ENCODE measurements around a stretch of chr15.

DNA sequence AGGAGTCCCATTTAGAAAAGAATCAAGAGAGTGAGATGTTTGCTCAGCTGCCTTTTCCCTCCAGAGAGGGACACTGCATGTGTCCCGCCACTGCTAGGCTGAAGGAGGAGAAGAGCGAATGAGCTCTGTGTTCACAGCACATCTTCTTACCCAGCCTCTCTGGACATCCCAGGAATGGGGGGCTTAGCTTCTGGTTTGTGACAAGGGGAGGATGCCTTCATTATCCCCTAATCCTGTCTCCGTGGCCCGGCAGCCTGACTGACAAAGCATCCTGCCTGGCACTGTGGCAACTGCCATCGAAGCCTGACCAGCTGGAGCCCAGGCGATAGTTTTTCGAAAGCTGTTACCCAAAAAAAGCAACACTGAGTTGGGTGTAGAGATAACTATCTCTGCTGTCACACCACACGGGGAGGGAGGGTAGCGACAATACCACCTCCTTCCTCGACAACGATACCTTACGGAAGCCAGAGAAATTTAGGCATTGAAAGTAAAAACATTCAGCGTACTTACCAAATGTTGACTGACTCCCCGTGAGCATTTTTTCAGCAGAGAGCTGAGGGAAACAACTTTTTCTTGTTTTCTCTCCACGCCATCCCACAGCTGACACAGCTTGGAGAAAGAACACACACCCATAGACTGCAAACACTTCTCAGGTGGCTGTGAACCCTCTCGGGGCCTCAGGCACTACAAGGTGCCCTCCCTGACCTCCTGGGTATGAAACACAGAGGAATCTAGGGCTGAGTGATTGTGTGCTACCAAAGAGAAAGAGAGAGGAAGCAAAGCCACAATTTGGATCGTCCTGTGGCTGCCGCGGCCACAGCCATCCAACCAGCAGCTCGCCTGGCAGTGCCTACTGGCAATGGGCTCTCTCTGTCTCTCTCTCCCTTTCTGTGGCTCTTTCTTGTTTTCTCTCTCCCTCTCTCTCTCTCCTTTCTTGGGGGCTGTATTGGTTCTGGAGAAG lies 361.9 kb upstream of the ICE2 start:
- RAMPAGE, long total RNA, result no peak
- RRBS, result no CpG with 5 or more reads among the region's 20 CpGs

GRCh38 chr15:60913108-60913635 lies 315.9 kb downstream of the RORA start:
- RAMPAGE, long total RNA, result no peak
- RRBS, result no CpG with 5 or more reads among the region's 5 CpGs

GRCh38 chr15:61032770-61033392 lies 196.2 kb downstream of the RORA start:
- RAMPAGE, long total RNA, result no peak
- RRBS, result no CpG with 5 or more reads among the region's 5 CpGs

DNA sequence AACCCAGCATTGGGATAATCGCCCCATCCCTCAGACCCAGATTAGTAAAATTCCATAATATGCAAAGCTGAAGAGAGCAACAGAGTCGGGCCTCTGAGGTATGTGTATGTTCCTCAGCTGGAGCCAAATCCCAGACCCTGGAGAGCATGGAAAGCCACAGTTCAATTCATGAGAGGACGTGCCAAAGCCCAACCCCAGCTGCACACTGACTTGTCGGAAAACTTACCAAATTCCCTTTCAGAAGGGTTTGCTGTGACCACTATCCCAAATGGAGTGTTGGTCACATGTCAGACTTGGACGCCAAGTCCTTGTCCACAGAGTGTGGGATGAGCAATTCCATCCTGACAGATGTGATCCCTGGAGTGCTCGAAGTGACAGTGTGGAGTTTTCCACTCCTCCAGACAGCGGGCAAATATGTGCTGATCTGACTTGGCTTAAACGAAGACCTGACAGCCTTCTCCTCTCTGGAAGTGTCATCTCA lies 71.2 kb downstream of the RORA start:
- RAMPAGE, long total RNA, result no peak
- RRBS, result no CpG with 5 or more reads among the region's 8 CpGs

DNA sequence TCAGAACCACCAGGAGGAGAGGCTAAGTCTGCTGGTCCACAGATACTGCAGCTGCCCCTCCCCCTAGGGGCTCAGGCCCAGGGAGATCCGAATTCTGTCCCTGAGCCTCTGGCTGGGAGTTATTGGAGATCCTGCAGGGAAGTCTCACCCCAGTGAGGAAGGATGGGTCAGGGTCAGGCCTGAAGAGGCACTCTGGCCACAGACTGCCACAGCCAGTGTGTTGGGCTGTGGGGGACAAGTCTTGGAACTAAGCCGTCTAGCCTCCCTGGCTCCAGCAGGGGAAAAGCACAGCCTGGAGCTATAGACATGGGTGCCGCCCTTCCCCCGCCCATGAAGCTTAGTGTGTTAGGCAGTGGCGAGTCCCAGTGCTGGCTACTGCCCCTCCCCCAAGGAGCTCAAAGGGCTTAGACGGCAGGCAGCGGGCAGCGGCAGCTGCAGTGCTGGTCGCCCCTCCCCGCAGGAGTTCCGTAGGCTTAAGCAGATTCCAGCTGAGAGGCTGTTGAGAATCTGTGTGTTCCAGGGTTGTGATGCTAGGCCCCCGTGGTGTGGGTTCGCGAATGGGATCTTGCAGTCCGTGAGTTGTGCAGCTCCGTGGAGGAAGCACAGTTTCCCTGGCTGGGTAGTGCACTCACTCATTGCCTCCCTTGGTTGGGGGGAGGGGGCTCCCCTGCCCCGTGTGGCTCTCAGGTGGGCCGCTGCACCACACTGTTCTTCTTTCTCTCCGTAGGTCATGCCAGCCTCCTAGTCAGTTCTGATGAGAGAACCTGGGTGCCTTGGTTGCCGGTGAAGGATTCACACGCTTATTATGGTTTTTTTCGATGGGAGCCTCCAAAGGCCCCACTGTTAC lies 135.8 kb upstream of the RORA start:
- RAMPAGE, long total RNA, result no peak
- RRBS, result no CpG with 5 or more reads among the region's 22 CpGs

GRCh38 chr15:61874796-61875144 lies 185.5 kb downstream of the VPS13C start:
- RAMPAGE, long total RNA, result no peak
- RRBS, result no CpG with 5 or more reads among the region's 1 CpG

DNA sequence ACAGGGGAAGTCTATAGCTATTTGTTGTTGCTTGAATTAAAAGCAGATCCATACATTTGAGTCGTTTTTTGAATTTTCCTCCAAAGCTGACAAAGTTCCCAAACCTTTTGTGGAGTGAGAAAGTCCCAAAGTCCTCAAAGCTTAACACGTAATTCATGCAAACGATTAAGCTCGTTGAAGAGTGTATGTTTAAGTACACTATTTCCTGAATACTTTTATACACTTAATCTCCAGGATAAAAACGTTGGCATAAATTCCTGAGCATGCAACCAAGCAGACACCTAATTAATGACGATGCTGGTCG lies 999 bp downstream of the VPS13C start:
- RAMPAGE, long total RNA, result no peak
- RRBS, result no CpG with 5 or more reads among the region's 7 CpGs

DNA sequence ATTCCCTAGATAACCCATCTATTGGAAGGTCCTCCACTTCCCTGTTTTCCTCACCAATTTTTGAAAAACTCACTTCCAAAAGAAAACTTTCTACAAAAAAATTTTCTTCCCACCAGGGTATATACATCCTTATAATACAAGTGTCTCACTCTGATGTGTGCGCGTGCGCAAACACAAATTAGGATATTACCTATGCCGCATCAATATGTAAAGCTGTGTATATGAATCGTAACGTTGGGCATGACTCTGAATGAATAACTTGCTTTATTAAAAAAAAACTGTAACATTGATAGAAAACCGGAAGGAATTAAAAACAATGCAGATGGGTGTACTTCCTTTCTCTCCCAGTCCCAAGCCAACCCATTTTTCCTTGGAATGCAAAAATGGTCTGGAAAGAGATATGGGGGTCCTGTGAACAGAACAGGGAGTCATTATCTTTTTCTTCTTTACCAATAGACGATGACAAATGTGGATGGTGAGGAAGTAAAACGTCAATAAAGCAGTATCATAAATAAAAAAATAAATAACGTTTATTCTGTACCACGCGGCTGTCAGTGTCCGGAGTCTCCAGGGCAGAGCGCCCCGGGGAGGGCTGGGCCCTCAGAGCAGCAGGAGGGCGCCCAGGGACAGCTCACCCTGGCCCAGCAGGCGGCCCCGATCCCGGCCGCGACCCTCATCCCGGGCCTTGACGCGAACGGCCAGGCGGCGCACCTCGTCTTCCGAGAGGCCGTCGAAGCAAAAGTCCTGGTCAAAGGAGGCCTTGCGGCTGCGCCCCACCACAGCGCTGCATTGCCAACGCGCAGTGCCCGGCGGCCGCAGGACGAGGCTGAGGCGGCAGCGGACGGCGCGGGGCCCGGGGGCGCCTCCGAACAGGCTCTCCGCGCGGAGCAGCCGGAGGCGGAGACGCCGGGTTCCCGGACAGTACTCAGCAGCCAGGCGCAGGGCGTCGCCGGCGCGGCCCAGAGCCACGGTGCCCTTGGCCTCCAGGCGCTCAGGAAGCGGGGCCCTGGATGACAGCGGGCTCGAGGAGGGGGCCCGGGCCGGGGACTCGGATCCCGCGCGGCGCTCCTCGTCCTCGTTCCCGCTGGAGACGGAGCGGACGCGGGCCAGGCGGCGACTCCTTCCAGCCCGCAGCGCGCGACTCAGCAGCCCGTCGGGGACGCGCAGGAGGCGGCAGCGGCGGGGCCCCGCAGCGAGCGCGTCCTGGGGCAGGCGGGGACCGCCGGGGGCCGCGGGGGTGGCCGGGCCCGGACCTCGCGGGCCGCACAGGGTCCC lies 1.4 kb downstream of the C2CD4B start:
- RAMPAGE, long total RNA, result no peak
- RRBS, result 2% methylated on average over 14 of the region's 108 CpGs

GRCh38 chr15:62391614-62392440 lies 1.5 kb downstream of the TLN2 start:
- RAMPAGE, long total RNA, result no peak
- RRBS, result 2% methylated on average over 17 of the region's 72 CpGs

DNA sequence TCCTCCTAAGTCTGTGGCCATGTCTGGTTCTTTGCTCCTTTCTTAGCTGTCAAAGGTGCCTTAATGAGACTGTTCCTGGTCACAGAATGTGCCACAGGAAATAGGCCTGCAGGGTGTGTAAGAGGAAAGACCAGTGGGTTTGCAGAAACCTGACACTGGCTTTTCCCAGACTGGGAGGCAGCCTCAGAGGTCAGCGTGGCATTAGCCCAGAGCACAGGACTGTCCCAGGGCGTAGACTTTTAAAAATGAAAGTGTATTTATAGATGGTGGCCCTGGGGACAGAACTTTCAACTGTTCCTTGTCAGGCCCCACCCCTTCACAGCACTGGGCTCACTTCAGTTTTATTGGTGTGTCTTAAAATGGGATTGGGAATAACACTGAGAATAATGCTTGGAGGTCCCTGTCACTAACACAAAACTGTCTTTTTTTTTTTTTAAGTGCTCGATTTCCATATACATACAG lies 82.6 kb downstream of the TLN2 start:
- RAMPAGE, long total RNA, result no peak
- RRBS, result no CpG with 5 or more reads among the region's 3 CpGs

- RAMPAGE, long total RNA, result no peak
- RRBS, result no CpG with 5 or more reads among the region's 9 CpGs
Measured at GRCh38 chr15:62567234-62567706, 176.9 kb downstream of the TLN2 start.

- RAMPAGE, long total RNA, result no peak
- RRBS, result no CpG with 5 or more reads among the region's 5 CpGs
Measured at GRCh38 chr15:62589535-62590040, 199.2 kb downstream of the TLN2 start.

- RAMPAGE, long total RNA, result no peak
- RRBS, result no CpG with 5 or more reads among the region's 9 CpGs
Measured at GRCh38 chr15:62857367-62858083, 185.0 kb upstream of the TPM1 start.

DNA sequence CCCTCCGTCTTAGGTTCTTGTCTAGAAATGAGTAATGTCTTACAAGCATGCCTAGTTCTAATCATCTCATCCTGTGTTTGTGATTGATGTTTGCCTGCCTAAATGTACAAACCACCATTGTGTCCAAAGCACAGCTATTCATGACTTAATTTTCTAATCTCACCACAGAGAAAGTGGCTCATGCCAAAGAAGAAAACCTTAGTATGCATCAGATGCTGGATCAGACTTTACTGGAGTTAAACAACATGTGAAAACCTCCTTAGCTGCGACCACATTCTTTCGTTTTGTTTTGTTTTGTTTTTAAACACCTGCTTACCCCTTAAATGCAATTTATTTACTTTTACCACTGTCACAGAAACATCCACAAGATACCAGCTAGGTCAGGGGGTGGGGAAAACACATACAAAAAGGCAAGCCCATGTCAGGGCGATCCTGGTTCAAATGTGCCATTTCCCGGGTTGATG lies 28.4 kb downstream of the TPM1 start:
- RAMPAGE, long total RNA, result no peak
- RRBS, result no CpG with 5 or more reads among the region's 5 CpGs

DNA sequence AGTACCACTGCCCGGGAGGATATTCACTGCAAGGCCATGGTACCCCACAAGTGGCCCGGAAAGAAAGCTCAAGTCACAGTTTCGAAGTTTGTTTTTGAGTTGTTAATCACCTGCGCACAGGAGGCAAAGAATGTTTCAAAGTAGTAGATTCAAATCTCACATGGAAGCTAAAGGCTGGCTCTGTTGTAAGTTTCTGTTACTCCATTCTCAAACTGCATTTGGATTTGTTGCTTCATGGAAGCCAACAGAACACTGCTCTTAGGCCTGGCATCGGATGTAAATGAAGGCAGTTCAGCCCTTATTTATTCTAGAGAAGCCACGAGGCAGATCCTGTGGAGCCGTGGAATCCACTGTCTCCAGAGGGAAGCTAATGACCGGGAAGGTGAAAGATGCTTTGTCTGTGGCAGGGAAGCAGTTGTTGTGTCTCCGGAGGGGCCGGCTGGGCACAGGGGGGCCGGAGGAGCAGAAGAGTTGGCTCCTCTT lies 33.3 kb downstream of the TPM1 start:
- RAMPAGE, long total RNA, result no peak
- RRBS, result 63% methylated on average over 2 of the region's 11 CpGs

- RAMPAGE, long total RNA, result no peak
- RRBS, result no CpG with 5 or more reads among the region's 11 CpGs
Measured at GRCh38 chr15:63218959-63219369, 29.6 kb downstream of the RAB8B start.

- RAMPAGE, long total RNA, result no peak
- RRBS, result 77% methylated on average over 1 of the region's 4 CpGs
Measured at GRCh38 chr15:63357701-63358234, 23.9 kb downstream of the CA12 start.

DNA sequence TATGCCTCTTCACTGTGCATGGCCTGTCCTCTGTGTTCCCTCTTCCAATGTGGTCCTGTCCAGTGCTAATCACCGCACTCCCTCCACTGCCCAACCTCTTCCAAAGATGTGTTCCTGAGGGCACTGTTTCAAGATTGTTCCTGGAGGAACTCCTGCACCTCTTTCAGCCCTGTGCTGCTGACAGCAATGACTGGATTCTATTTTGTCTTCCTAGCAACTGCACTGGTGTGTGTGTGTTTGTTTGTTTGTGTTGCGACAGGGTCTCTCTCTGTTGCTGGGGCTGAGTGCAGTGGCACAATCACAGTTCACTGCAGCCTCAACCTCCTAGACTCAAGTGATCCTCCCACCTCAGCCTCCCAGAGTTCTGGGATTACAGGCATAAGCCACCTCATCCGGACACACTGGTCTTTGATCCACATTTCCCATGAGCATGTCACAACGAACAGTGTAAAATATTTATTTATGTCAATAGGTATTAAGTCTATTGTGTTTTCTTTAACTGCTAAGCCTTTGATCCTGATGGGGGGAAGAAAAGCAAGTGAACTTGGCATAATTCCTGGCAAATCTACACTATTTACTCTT lies 16.8 kb downstream of the CA12 start:
- RAMPAGE, long total RNA, result no peak
- RRBS, result no CpG with 5 or more reads among the region's 4 CpGs

GRCh38 chr15:63367464-63368053 lies 14.1 kb downstream of the CA12 start:
- RAMPAGE, long total RNA, result no peak
- RRBS, result no CpG with 5 or more reads among the region's 8 CpGs

DNA sequence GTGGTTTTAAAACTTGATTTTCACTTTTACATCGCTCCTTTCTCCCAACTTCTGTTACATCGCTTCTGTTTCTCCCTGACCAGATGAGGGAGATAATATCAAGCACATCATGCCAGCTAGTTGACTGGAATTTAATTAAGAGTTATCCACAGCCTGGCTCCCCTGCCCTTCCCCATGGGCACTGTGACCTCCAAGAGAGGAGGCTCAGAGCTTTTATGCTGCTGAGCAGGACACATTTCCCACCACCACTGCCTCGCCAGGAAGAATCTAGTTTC lies 1.2 kb downstream of the CA12 start:
- RAMPAGE, long total RNA, result no peak
- RRBS, result no CpG with 5 or more reads among the region's 3 CpGs

All from epithelial cell of alveolus of lung (primary cell).